Aorta (tissue), 1 donor: ENCODE data around the genes C1D, PROKR1, AAK1 and GMCL1.

DNA sequence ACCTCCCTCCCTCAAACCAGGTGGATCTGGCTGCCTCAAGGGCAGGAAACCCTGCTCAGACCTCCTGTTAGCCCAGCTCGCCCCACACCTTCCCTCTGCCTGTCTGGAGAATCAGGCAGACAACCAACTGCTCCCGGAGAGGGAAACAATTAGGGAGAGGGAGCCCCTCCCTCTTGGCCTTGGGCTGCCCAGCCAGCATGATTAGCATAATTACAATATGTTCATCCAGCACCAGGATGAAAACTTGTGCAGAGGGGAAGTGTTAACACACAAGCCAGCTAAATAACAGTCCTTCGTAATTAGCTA is 185.5 kb downstream of the C1D start:
- PRO-cap = no peak

DNA sequence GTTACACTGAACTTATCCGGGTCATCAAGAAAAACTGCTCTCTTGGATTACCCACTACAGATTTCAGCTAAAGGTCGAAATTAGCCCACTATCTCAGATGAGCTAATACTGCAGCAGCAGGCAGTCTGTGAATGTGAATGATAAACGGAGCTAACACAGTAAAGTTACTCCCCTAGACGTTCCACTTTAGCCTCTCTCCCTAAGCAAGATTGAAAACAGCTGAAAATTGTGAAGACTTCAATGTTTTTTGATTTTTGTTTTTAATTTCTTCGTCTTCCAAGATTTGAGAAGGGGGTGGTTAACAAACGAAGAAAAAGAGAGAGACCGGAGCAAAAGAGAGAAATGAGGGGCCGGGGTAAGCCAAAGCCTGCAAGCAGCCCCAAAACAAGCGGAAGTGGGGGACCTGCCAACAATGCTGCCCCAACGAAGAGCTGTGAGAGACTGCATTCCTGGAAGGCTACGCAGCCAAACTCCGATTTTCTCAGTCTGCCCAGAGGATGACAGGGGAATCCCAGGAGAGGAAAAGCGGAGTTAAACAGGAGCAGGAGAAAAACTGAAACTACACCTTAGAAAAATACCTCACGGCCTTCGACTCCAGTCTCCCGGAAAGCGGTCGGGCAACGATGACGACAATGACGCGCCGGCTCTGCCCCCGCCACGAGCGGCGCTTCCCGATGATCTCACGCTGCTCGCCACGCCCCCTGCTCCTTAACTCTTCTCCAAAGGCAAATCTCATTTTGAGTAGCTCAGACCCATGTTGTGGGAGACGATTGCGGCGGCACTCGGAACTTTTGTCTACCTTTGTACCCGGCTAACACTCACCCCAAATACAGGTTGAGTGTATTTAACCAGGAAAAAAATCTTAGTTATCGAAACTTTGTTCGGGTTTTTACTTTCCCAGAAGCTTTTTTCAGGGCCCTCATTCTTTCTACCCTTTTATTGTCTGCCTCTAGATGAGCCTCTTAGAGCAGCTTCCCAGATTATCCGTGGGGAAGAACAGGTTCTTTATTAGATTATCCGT is at the start of gene C1D:
TSS of gene C1D (minus strand) at position 625 of the 1,021 bp plus-strand sequence.
- PRO-cap = bidirectional peak, plus-strand start at position 749 of the sequence, minus-strand start at position 604 of the sequence

- PRO-cap = no peak
Measured at GRCh38 chr2:68244250-68245069, 7.9 kb downstream of the PPP3R1 start.

GRCh38 chr2:68432636-68433008 is 34.5 kb downstream of the FBXO48 start:
- PRO-cap = no peak

DNA sequence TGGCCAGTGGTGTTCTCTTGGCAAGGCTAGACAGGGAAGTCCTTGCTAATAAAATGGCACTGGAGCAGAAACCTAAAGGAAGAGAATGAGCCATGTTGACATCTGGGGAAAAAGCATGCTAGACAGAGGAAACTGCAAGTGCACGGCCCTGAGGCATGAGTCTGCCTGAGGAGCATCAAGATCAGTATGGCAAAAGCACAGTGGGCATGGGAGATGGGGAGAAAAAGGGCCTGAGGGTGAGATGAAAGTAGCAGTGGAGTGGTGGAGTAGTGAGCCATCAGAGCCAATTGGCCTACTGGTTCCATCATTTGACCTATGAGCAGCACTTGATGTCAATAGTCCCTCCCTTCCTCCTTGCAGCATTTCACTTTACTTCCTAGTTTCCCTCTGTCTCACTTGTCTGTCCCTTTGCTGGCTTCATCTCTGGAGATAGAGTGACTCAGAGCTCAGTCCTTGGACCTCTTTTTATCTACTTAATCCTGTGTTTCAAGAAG is 32.2 kb downstream of the FBXO48 start:
- PRO-cap = no peak

DNA sequence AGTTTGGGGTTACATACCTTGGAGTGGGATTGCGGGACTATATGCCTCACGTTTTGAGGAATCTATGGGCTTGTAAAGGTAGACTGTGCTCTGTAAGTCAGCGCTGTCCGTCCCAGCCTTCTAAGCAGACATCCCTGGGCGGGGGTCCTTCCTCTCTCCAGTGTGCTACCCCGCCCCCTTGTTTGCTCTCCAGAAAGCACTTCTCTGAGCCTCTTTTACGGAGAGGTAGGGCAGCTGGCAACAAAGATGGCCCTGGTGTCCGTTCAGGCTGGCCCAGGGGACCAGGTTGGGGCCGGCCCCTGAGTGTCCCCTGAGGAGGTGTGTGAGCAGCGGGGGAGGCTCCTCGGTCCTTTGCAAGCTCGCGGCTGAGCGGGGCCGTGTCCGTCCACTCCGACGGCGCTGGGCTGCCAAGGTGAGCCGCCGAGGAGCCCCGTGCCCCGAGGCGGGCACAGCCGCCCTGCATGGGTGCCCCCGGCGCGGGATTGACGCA is 444 bp upstream of the PROKR1 start:
- PRO-cap = no peak

- PRO-cap = no peak
Measured at GRCh38 chr2:68643395-68643903, at the start of gene PROKR1. PROKR1 (plus strand) TSS chr2:68643579.

DNA sequence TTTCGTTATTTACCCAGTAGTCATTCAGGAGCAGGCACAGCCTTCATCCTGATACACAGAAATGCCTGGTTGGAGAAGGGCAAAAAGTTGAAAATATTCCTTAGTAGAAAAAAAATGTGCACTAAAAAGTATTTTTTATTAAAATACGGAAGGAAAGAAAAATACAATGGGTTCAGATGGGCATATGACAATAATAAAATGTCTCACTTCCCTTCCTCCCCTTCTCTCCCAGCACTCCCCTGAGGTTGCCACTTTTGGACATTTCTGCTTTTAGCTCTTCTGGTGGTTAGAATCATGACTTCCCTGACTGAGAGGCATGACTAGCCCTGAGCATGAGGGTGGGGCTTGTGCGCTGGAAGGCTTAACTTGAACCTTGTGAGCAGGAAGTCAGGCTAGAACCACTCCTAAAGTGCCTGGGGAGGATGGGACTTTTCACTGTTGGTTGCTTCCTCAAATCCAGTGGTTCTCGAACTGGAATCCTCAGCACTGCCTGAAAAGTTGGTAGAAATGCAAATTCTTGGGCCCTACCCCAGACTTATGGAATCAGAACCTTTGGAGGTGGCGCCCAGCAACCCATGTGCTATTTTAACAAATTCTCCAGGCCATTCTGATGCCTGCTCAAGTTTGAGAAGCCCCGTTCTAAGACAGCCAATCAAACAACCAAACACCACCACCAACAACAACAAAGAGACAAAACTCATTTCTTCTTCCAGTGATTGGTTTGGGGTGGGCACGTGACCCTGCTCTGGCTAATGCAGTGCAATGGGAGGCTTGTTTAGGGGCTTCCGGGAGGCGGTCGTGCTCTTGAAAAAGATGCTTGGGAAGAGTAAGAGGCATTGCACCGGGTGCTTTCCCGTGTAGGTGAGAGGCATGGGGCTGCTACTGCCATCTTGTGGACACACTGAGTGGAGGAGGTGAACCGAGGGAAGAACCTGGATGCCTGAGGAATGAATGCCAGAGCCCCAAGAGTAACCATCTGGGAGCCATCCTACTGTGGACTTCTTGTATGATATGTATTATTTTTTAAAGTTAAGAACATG is 19.6 kb upstream of the ARHGAP25 start:
- PRO-cap = no peak

DNA sequence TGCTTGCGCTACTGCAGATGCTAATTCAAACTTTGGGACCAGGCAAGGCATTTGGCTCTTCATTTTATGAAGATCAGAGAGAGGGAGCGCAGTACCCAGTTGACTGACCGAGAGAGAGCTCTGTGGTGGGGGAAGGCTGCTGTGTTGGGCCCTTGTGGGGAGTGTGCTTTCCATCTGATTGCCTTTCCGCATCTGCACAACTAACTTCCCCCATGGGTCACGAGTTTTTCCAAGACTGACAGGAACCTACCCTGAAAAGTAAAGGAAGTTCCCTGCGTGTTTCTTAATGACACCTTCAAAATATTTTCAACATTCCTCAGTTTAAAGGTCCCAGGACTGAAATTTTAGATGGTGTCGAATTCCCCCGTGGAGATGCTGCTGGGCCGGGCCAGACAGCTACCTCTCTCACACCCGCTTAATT is 2.5 kb upstream of the ARHGAP25 start:
- PRO-cap = no peak

DNA sequence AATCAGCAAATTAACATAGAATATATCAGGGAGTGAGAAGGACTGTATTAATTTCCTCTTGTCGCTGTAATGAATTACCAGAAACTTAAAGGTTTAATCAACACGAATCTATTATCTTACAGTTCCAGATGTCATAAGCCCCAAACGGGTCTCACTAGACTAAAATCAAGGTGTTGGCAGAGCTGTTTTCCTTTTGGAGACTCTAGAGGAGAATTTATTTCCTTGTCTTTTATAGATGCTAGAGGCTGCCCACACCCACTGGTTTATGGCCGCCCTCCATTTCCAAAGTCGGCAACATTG is 179.1 kb downstream of the ANTXR1 start:
- PRO-cap = no peak

GRCh38 chr2:69271877-69272212 is 115.2 kb downstream of the GFPT1 start:
- PRO-cap = no peak

DNA sequence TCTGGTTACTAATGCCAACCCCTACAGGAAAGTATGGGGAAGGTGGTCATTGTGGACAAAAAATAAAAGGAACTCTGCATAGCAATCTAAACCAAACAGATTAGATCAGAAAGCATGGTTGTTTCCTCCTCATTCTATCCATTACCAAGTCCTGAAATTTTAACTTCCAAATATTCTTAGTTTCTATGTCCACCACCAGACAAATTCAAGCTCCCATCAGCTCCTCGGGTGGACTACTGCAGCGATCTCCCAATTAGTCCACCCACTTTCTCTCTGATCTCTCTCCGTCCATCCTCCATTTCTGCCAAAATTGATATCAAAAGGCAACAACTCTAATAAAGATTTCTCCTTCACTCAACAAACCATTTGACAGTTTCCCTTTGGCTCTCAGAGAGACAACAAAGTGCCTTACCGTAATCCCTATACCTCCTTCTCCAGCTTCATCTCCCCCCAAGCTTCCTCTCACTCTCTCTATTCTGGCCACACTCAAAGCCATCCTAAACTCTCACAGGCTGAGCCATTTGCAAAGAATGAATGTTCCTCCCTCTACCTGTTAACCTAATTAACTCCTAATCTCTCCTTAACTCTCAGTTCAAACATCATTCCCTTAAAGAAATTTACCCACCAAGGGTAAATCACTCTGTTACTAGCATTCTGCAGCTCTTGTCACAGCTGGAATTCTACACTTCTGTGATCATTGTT is 38.4 kb downstream of the GFPT1 start:
- PRO-cap = no peak

DNA sequence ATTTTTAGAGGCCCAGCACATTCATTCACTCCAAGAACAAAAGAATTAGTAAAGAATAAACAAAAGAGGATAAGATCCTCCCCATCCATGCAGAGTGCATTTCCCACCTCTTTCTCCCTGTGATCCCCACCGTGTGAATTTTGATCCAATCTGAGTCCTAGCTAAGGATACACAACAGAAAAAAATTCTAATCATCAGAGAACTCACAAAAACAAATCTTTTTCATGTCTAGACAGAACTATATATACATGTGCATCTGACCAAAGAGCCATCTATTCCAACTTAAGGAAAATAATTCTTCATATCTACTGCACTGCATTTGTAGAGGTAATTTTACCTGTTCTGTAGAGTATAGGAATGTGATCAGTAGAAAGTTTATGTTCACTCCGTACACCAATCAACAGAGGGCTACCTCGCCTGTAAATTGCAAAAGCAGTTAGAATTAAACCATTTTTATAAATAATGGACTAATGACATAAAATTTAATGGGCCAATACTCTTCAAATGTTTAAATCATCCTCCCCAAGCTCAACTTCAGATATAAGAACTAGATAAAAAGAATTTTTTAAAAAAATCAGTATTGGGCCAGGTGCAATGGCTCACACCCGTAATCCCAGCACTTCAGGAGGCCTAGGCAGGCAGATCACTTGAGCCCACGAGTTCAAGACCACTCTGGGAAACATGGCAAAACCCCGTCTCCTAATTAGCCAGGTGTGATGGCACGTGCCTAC is 32.7 kb downstream of the GFPT1 start:
- PRO-cap = no peak

GRCh38 chr2:69585900-69586333 is 57.6 kb downstream of the AAK1 start:
- PRO-cap = no peak

DNA sequence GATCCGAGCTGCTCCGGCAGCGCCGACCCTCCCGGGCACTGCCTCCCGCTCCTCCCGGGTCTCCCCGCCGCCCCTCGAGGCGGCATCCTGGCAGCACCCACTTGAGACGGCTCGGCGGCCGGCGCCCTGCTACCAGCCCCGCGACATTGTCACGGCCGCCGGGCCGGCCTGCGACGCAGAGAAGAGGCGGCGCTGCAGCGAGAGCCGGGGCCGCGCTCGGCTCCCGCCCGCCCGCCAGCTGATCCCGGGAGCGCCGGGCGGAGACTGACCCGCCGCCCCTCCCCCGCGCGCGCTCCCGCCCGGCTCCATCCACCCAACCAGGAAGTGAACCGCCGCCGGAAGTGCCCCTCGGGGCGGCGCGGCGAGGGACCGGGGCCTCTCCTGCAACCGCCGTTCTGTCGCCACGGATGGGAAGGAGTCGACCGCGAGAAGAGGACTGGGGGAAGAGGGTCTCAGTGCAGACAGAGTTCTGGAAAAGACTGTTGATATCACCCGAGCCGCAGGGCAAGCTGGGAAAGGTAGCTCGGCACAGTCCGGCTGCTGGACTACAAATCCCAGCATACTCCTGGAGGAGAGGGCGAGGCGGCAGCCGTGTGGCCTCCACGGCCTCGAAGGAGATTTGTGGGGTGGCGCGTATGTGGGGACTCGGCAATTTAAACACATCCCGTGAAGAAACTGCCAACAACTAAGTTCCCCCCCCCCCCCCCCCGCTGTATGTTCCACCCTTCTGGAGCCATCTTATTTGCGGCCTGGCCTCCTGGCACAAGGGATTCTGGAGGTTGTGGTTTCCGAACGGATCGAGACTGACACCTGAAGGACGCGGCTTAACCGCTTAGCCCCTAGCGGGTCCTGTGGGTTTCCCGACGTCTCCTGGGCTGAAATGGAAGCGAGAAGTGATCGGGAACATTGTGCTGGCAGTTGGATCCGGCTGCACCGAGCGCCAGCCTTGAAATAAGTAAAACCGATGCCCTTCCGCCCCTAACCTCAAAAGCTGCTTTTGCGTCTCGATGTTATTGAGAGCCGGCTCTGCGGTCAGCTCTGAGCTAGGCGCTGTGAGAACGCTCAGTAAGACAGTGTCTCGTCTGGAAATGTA is at the start of gene AAK1:
TSS of gene AAK1 (minus strand) at position 266 of the 1,093 bp plus-strand sequence.
- PRO-cap = bidirectional peak, plus-strand start at position 342 of the sequence, minus-strand start at position 240 of the sequence; bidirectional peak, plus-strand start at position 1,008 of the sequence, minus-strand start at position 953 of the sequence

- PRO-cap = no peak
Measured at GRCh38 chr2:69704377-69704948, 37.5 kb upstream of the ANXA4 start.

DNA sequence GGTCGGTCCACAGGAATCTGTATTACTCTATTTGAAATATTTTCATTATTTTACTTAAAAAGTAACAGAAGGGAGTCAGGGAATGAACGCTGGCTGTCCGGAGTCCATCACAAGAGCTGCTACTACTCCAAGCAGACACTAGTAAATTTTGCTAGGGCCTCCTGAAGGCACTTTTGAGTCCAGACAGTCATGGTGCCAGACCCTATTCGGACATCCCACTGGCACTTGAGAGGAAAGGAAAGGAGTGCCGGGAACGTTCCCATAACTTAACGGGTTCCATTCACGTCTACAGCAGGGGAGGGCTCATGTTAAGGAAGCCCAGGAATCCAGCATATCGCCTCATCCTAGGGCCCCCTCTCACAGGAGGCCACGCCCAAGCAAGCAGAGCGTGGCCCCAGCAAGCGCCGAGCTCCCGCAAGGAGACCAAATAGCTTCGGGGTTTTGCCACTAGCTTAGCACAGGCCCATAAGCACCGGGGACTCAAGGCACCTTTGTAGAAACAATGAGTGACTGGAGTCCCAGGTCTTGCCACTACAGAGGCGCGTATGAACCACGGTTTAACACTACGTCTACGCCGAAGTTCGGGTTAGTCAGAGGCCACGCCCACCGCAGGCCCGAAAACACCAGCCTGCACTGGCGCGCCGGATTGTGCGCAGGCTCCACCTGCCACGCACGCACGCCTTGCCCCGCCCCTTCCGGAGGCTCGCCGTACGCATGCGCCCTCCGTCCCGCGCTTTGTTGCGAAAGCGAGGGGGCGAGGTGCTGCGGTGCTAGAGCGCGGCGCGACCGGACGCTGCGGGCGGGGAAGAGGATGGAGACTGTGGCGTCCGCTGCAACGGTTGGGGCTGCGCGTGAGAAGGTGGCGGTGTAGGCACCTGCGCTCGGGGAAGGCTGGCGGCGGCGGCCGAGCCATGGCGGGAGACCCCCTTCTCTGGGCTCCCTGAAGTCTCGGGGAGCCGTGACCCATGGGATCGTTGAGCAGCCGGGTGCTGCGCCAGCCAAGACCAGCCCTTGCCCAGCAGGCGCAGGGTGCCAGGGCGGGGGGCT is at the start of gene GMCL1:
TSS of gene GMCL1 (plus strand) at position 733 of the 1,047 bp plus-strand sequence.
- PRO-cap = bidirectional peak, plus-strand start at position 738 of the sequence, minus-strand start at position 559 of the sequence

DNA sequence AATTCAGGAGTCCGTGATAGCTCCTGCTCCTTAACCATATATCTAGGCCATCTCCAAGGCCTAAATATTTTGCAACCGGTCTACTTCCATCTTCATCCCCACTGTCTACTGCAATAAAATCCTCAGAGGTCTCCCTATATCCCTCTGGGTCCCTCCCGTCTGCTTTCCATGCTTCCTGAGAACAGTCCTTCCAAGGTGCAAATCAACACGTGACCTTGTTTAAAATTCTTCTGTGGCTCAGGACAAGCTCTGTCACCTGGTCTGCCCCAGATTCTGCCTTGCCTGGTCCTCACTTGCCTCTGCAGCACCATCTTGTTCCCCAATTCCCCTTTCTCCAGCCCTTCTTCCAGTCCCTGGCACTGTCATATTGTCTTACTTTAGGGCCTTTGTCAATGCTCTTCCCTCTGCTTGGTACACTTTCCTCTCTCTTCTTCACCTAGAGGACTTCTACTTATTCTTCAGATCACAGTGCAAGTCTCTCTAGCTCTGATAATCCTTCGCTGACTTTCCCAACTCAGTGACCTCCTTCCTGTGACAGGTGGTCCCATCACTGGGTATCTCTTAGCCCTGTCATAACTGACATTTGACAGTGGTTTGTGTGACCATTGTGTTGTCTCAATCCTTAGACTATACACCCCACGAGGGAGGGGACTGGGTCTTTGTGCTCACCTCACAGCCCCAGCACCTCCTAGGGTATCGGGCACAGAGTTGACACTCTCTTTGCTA is 20.9 kb downstream of the MXD1 start:
- PRO-cap = no peak

DNA sequence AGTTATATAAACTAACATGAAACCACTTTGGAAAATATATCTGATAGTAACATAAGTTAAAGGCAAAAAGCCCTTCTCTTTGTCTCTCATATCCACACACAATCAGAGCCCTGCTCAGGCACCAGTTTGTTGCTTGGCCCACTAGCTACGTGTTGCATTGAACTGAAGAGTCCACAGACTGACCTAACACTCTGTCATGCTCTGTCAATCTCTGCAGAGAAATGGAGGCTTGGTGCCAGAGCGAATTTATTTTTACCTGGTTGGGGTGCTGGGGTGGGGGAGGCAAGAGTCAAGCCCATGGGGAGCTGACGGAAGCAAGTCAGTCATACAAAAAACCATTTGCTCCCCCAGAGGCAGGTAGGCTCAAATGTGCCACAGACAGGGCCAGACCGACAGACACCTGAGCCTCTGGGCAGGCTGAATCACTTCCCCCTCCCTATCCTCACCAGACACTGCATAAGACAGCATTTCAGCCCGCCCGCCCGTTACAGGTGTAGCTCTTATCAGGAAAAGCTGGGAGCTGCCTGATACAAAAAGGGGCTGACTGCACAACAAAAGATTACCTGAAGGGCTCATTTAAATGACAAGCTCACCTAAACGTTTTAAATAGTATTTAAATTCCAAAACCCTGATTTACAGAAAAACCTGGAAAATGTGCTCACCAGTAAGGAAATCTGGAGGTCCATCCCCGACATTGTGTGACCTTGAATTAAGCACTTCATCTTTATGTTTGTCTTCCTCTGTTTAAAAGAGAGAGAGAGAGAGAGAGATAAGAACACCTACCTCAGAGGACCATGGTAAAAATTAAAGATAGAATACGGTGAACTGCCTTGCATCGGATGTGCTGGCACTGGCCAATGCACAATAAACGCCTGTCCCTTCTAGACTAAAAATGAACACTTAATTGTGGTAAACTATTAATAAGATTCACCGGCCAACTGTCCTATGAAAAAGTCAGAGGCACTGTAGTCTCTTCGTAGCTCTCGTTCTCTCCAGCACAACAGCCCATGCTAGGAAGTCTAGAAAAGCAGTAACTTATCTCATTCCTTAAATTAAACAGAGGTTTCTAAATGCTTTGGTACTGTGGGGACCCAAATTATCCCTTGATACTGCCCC is 2.0 kb upstream of the PCBP1 start:
- PRO-cap = no peak

- PRO-cap = no peak
Measured at GRCh38 chr2:70088569-70089172, 1.4 kb downstream of the PCBP1 start.